ENCODE data around the genes MLLT10 and BMI1.

DNA sequence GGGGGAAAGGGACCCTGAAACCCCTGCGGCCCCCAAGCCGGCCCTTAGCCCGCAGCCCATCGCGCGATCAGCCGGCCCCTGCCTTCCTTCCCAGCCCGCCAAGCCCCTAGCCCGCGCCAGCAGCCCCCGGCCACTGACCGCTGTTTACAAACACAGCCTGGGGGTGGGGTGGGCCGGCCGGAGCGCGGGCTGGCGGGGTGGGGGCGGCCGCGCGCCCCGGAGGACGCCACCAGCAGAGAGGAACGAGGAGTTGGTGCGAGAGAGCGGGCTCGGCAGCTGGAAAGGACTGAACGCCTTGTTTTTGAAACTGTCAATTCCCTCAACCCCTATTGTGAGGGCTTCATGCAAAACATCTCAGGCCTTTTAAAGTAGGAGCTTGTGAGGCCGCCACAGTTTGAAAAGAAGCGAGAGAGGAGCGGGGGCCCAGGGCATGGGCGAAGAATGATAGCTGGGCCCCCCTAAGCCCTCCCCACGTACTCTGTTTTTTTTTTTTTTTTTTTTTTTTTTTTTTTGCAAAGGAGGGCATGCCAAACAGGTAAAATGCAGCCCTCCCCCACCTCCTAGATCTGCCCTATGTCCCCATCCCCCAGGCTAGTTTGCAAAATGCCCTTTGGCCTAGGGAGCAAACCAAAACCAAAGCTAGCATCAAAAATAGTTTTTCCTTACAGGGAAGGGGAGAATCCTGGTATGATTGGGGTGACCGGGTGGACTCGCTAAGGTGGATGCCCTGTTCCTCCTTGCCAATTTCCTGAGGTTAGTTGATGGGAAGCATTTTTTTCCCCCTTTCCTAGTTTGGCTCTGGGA is 15.0 kb downstream of the SKIDA1 start:
- RRBS: 10% methylated on average over 17 of the region's 35 CpGs

GRCh38 chr10:21519759-21520667 is 5.5 kb downstream of the SKIDA1 start:
- RRBS: no CpG with 5 or more reads among the region's 16 CpGs

GRCh38 chr10:21533870-21534570 is at the start of gene MLLT10:
TSS of gene MLLT10 (plus strand) at chr10:21534232.
- RRBS: 1% methylated on average over 22 of the region's 80 CpGs

GRCh38 chr10:21582368-21582917 is 48.4 kb downstream of the MLLT10 start:
- RRBS: no CpG with 5 or more reads among the region's 3 CpGs

DNA sequence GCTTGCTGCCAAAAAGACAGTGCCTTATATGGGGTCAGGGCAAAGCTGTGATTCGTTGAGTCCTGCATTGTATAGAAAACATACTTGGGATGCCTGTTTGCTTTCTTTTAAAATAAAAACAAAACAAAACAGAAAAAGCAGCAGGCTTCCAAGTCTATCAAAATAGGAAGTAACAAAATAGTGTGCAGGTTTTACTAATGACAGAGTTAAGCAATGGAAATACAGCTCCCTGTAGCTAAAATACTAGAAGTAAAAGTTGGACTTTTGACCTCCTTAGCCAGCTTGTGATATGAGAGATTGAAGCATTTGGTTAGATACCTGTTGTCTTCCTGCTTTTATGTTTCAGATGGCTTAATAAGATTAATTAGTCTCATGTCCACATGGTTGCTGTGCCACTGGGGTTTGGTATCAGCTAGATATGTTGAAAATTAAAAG is 190.9 kb downstream of the MLLT10 start:
- RRBS: no CpG with 5 or more reads among the region's 1 CpG

- RRBS: no CpG with 5 or more reads among the region's 8 CpGs
Measured at GRCh38 chr10:21764611-21765340, 230.7 kb downstream of the MLLT10 start.

DNA sequence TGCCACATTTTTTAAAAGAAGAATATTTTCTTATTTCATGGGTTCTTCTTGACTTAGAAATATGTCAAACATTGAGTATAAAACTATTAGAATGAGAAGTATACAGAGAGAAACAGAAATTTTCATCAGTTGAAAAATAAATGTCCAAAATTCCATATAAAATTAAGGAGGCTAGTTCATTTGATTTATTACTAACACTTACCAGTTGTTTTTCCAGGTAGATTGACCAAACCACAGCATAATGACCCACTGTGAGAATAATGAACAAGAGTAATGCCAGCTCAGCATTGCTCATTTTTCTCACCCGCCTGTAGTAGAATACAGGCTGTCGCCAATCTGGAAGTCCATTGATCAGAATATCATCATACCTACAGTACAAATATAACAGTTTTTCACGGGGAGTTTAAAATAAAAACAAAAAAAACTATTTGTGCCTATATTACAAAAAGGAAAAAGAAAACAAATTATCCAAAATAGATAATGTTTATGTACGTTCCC is 82.9 kb downstream of the DNAJC1 start:
- RRBS: no CpG with 5 or more reads among the region's 4 CpGs

- RRBS: 2% methylated on average over 32 of the region's 118 CpGs
Measured at GRCh38 chr10:22320750-22321691, at the start of gene BMI1. TSS of gene BMI1 (plus strand) at chr10:22321099.

DNA sequence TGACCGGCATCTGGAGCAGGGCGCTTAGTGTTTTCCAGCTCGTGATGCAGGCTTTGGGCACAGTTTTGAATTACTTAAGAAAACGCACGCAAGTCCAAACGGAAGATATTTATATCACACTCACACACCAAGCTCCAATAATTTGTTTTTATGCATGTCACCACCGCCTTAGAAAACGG is 3.8 kb upstream of the SPAG6 start:
- RRBS: no CpG with 5 or more reads among the region's 8 CpGs

GRCh38 chr10:22485182-22485595 is 139.9 kb downstream of the SPAG6 start:
- RRBS: no CpG with 5 or more reads among the region's 3 CpGs

DNA sequence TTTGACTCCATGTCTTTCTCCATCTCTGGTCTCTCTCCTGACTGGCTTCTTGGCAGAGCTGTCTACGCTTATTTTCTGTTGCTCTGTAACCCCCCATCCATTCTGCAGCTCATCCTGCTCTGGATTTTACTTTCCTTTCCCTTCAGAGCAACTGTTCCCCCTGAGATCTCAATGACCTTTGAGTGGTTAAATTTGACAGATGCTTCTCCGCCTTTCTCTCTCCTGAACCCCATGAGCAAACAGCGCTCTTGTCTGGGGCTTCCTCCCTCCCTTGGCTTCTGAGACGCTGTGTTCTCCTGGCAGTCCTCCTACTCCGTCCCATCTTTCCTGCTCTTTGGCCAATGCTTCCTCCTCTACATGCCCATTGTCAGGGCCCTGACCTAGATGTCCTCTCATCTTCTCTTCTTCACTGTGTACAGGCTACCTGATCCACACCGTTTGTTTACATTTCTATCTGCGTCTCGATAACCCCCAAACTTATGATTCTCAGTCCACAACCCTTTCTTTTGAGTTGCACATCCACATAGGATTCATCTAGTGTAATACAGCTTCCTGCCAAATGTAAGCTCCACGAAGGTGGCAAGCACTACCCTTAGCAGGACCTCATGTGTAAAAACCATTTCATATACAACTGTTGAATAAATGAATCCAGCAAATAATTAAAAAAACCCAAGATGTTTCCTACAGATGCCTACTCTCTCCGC is 136.0 kb downstream of the PIP4K2A start:
- RRBS: no CpG with 5 or more reads among the region's 10 CpGs

GRCh38 chr10:22629778-22630209 is 84.6 kb downstream of the PIP4K2A start:
- RRBS: no CpG with 5 or more reads among the region's 4 CpGs

GRCh38 chr10:22655278-22655551 is 59.2 kb downstream of the PIP4K2A start:
- RRBS: no CpG with 5 or more reads among the region's 4 CpGs

GRCh38 chr10:22676064-22676557 is 38.3 kb downstream of the PIP4K2A start:
- RRBS: no CpG with 5 or more reads among the region's 5 CpGs

- RRBS: no CpG with 5 or more reads among the region's 1 CpG
Measured at GRCh38 chr10:22691558-22692205, 22.7 kb downstream of the PIP4K2A start.

DNA sequence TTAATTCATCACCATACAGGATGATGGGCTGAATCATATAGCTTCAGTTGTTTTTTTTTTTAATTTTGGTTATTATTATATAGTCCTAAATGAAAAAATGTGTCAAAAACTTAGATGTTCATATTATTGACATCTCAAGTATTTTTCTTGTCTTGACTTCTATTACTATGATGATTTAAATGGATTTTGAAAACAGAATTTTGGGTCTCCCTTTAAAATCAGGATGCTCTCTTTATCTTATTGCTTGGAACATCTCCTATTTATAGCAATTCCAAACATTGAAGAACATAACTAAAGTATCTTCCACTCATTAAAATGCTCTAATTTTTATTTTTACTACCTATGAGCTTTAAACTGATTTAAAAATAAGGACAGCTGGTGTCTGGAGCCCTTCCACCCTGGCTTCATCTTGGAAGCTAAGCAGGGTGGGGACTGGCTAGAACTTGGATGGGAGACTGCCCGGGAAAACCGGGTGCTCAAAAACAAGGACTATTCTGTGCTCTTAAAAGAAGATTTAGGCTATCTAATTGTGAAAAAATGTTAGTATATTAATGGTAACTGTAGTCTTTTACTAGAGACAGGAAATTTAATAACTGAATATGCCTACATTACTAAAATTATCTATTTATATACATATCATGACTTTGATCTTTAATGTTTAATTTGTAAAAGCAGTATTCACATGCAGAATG is 69.2 kb downstream of the ARMC3 start:
- RRBS: no CpG with 5 or more reads among the region's 2 CpGs

DNA sequence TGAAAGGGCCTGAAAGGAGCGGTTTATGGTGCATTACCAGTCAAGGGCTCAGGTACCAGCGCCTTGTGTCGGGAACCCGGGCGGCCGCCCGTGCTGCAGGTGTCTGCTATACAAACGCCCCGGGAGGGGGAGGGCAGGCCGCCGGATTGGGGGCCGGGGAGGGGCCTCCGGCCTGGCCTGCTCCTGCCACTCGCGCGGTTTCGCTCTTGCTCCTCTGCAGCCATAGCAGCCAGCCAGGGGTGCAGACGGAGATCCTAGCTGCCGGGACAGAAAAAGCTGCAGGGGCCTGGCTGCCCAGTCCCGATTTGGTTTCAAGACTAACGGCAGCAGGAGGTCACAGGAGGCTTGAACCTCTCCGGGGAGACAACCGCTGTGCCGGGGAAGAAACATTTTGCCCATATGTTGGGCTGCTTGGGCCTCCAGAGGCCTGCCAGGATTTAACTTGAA is 17.3 kb upstream of the PTF1A start:
- RRBS: 12% methylated on average over 9 of the region's 24 CpGs

DNA sequence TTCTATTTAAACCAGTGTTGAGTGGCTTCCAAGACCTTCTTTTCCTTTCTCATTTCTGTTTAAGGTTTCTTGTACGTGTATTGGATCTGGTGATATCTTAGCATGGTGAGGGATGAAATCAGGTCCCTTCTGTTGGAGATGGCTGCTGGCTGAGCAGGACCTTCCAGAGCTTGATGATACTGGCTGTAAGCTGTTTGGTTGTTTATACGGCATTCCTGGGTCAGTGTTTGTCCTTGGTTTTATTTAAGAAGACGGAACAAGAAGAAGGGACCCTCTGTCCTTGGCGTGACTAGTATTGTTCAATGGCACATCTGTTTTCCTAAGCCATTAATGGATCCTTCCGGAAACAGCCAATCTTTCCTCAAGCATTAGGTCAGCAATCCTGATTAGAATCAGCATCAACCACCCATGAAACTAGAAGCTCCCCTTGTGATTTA is 128.8 kb upstream of the KIAA1217 start:
- RRBS: no CpG with 5 or more reads among the region's 5 CpGs

DNA sequence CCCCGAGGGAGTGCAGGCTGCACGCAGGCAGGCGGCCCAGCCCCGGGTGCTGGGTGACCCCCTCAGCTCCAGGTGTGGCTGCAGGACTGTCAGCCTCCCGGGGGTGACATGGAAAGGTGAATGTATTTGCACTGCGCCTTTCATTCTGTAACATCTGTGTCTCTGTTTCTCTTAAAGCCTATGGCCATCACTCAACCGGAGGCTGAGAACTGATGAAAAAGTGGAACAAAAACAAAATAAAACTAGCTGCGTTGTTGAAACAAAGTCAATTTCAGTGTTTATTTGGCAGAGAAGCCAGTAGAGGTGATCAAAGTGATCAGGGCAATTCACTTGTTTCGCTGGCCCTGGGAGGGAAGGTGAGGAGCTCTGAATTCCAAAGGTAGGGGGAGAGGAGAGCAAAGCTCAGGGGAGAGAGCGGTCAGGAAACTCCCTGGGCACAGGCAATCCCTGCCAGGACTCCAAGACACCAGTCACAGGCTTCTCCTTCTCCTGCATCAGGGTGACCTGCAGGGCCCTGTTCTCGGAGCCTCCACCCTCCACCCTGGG is 6.9 kb upstream of the KIAA1217 start:
- RRBS: 50% methylated on average over 3 of the region's 11 CpGs

GRCh38 chr10:24207540-24207864 is 1.4 kb upstream of the KIAA1217 start:
- RRBS: no CpG with 5 or more reads among the region's 6 CpGs